Colonic mucosa (tissue), 1 donor: ENCODE measurements around a stretch of chr19.

DNA sequence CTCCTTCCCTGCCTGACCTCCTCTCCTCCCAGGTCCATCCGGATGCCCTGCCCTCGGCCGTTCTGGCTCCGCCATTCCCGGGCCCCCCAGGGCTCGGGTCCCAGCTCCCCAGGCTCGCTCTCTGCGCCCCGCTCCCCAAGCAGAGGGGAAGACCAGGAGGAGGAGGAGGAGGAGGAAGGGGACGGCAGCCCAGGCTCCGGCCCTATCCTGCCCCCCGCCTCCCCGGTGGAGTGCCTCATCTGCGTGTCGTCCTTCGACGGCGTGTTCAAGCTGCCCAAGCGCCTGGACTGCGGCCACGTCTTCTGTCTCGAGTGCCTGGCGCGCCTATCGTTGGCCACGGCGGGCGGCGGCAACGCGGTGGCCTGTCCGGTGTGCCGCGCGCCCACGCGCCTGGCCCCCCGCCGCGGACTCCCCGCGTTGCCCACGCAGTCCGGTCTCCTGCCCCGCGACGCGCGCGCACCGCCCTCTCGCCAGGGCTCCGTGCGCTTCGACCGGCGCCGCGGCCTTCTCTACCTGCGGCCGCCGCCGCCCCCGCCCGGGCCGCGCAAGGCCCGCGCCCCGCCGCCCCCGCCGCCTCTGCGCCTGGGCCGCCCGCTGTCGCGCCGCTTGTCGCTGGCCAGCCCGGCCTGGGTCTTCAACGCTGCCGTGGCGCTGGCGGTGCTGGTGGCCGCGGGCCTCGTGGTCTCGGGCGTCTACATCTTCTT lies 744 bp downstream of the RNF225 start:
- PRO-cap = no peak

- PRO-cap = no peak
Observed at GRCh38 chr19:58472070-58472859, 3.9 kb upstream of the ZNF446 start.

GRCh38 chr19:58537776-58539154 lies 5.6 kb upstream of the TRIM28 start:
- PRO-cap = no peak